HL-60 (cell line): Measurements from ENCODE around the gene SLC12A8.

DNA sequence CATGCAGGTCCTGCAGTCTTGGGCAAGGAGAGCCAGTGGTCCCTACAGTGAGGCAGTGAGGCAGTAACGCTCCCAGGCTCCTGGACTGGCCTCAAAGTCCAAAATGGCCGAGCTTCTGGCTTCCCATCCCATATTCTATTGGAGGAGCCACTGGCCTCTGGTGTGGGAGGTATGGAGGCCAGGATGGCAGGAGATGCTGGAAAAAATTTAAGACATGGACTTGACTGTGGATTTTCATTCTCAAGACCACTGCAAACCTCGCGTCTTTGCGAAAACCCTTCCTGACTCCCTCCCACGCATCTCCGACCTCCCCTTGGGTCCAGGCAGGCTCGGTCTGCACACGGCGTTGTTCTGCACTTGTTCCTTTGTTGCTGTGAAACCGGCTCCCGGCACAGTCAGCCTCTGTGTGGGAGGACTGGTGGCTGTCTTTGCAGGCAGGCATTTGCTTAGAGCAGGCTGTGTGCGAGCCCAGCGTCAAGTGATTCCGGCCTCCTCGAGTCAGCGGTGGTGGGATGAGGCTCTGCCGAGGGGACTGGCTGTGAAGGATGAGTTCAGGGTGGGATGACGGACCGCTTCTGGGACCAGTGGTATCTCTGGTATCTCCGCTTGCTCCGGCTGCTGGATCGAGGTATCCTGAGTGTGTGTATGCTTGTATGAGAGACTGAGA is 61.2 kb downstream of the KALRN start:
- RRBS: 82% methylated on average over 6 of the region's 23 CpGs

GRCh38 chr3:124552228-124552720 is 178.0 kb upstream of the UMPS start:
- RRBS: no CpG with 5 or more reads among the region's 6 CpGs

GRCh38 chr3:124600497-124601320 is 129.5 kb upstream of the UMPS start:
- RRBS: no CpG with 5 or more reads among the region's 5 CpGs

- RRBS: no CpG with 5 or more reads among the region's 2 CpGs
Measured at GRCh38 chr3:124700113-124700520, 30.1 kb upstream of the UMPS start.

DNA sequence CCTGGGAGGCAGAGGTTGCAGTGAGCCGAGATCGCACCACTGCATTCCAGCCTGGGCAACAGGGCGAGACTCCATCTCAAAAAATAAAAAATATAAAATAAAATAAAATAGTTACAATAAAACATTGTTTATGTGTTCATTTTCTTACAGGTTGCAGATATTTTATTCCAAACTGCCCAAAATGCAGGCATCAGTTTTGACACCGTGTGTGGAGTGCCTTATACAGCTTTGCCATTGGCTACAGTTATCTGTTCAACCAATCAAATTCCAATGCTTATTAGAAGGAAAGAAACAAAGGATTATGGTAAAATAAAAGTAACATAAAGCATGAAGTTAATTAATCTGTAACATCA is 4.7 kb downstream of the UMPS start:
- RRBS: no CpG with 5 or more reads among the region's 4 CpGs

DNA sequence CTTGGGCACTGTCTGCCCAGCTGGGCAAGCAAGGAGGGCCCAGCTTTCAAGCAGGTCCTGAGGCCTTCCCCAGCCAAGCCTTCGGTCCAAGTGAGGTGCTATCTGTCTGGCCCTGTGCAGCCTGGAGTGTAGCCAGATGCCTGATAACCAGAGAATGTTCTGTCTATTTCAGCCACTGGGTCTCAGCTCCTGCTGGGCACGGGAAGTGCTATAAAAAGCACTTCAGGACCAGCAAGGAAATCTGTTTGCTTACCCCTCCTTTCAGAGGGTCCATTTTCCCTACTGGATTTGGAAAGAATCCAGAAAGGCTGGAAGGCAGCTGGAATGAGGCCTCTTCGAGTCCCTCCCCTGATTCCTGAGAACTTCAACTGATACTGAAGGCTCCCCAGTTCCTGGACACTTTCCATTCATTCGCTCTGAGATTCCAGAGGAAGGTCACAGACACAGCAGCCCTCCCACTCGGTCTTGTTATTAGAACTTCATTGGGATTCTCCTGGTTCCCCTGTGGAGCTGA is 70.3 kb downstream of the UMPS start:
- RRBS: no CpG with 5 or more reads among the region's 5 CpGs

DNA sequence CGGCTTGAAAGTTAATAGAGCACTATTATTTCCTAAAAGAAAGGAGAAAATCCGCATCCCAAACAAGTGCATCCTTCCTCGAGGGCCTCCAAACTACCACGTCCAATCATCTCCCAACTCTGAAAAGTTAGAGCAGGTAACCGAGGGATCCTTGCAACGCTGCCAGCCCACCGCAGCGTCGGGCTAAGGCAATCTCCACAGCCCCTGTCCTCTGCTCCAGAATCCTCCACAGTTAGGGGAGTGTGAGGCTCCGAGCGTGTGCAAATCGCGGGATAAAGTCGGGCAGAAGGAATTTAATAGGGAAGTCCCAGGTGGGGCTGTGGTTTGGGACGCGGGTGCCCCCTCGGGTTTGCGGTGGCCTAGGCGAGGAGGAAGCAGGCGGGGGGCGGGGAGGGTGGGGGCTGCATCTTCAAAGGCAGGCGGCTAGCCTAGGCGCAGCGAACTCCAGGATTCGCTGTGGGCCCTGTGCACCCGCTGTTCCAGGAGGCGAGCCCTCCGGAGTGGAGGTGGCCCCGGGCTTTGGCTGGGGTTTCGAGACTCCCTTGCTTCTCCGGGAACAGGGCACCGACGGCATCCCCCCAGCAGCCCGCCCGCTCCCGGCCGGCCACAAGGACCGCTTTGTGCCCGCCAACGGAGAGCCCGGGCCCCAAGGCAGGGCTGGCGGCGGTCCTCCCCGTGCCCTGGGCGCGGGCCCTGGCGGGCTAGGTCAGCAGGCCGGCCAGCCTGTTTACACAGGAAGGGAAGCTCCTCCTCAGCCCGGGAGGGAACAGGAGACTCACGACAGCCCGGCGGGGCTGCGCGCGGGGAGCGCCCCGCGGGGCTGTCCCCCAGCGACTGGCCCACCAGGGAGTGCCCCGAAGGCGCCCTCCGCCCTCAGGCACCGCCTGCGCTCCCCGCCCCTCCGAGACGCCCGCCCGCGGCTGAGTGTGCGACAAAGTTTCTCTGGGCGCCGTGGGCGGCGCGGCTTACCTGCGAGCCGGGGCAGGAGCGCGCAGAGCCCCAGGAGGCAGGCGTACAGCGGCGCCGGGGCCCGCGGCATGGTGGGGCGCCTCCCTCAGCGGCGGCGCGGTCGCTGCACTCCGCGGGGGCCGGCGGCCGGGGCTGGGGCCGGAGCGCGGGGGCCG is 841 bp downstream of the ITGB5 start:
- RRBS: 9% methylated on average over 35 of the region's 101 CpGs

DNA sequence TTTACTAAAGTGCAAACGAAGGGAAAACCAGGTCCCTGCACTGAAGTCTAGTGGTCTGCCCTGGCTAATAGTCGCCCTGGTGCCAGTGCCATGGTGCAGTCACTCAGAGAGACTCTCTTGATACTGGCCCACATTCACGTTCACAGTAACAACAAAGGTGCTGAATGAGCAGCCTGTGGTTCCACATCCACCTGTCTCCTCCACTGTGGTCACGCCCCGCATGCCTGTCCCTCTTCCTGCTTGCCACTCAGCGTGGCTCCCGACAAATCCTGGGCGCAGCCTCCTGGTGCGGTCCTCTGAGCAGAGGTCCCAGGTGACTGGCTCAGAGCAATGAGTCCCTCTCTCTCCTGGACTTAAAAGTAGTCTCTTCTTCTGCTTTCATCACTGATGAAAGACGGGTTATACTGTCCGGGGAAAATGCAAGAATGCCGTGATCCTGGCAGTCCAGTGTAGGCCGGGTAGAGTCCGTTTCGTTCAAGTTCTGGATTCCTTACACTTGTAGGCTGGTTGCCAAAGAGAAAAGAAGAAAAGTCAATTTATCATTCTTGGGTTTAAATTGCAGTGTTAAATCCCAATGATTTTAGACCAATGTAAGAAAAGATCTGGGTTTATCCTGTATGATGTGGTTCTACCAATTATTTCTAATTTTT is 35.9 kb upstream of the MUC13 start:
- RRBS: 81% methylated on average over 2 of the region's 15 CpGs

- RRBS: no CpG with 5 or more reads among the region's 18 CpGs
Measured at GRCh38 chr3:124993383-124994412, 59.1 kb upstream of the MUC13 start.

DNA sequence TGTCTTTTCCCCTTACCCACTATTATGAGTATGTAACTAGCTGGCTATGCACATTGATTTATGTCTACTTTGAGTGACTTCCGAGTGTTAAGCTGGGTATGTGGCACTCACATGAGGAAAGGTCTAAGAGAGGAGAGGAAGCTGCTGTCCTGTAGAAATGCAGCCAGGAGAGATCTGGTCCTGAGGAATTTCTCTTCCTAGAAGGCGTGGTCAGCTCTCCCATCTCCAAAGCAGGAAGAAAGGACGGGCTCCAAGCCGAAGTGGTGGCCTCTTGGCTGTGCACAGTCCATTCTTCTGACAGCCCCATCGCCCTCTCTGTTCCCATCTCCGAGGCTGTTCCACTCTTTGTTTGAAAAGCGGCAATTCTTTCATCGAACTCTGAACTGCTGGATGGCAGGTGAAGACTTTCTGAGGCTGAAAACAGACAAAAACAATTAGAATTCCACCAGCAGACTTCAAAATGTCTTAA is 28.7 kb downstream of the HEG1 start:
- RRBS: no CpG with 5 or more reads among the region's 8 CpGs

GRCh38 chr3:125107316-125107702 is 51.5 kb upstream of the HEG1 start:
- RRBS: no CpG with 5 or more reads among the region's 3 CpGs

- RRBS: no CpG with 5 or more reads among the region's 15 CpGs
Measured at GRCh38 chr3:125107703-125108836, 52.3 kb upstream of the HEG1 start.

GRCh38 chr3:125116662-125117219 is 60.9 kb upstream of the HEG1 start:
- RRBS: no CpG with 5 or more reads among the region's 3 CpGs

DNA sequence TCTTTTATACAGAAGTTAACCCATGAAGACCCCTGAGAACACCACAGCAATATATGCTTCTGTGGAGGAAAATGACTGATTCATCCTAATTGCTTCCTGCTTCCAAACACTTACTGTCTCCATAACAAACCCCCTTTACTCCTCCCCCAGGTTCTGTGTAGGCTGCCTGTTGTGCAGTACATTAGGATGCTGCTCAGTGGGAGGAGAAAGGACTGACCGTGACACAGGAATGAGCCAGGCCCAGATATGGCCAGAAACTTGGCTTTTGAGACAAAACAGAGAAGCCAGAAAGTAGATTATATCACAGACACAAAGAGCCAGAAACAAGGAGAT is 68.1 kb upstream of the HEG1 start:
- RRBS: no CpG with 5 or more reads among the region's 1 CpG

DNA sequence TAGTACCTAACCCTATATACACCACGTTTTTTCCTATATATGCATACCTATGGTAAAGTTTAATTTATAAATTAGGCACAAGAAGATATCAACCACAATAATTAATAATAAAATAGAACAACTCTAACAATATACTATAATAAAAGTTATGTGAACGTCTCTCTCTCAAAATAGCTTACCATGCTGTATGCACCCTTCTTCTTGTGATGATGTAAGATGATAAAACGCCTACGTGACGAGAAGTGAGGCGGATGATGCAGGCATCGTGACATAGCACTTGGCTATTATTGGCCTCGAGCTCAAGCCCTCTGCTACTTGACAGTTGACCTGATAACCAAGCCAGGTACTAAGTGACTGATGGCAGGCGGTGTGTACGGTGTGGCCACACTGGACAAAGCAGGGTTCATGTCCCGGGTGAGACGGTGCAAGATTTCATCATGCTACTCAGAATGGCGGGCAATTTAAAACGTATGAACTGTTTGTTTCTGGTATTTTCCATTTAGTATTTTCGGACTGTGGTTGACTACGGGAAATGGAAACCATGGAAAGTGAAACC is 57.8 kb downstream of the SLC12A8 start:
- RRBS: no CpG with 5 or more reads among the region's 16 CpGs

- RRBS: no CpG with 5 or more reads among the region's 6 CpGs
Measured at GRCh38 chr3:125206934-125207415, 5.6 kb downstream of the SLC12A8 start.

GRCh38 chr3:125212274-125212892 is at the start of gene SLC12A8:
TSS of gene SLC12A8 (minus strand) at chr3:125212748.
- RRBS: 7% methylated on average over 16 of the region's 58 CpGs

GRCh38 chr3:125244955-125245497 is 32.5 kb upstream of the SLC12A8 start:
- RRBS: no CpG with 5 or more reads among the region's 5 CpGs

DNA sequence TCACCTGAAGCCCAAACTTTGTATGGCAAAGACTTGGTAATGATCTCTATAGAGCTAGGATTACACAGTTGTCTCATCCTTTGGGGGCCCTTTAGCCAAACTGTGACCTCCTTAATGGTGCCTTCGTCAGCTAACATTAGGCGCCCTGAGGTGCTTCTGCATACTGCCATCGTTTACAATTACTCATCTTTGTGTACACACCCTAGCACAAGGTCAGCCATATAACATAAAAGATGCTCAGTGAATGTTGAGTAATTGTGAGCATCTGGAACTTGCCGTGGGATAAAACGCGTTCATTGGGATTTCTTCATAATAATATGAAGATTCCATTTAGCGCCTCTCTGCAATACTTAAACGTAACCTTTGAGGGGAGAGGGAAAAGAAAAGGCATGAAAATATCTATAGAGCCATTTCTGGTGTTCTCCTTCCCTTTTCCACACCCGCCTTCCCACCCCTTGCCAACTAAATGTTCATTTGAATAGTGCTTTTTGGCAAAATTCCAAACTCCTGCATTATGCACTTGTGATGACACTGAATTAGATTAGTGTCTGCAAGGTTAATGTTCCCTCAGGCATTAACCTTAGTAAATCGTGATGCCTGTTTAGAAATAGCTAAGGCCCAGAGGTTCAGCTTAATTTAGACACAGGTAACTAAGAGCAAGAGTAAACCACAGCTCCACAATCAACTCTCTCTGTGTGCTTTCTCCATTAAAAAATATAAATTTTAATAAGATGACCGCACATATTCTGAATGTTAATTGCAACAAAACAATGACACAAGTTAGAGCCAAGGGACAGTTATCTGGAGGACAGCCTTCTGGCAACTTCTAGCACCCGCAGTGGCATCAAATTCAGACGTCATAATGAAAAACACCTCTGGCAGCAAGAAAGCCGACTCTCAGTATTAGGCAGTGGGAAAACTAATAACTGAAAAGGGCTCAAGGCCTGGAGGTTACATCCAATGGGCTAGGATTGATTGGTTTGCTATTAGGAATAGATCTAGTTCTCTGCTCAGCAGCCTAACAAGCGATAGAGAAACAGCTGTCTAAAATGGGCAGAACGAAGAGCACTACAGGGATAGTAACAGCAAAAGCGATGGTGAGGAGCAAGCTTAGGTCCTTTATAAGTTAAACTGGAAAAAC is 1.2 kb upstream of the ZNF148 start:
- RRBS: no CpG with 5 or more reads among the region's 17 CpGs

- RRBS: no CpG with 5 or more reads among the region's 3 CpGs
Measured at GRCh38 chr3:125632997-125633604, 37.8 kb upstream of the OSBPL11 start.